SEM (cell line): ENCODE measurements around the genes TAS2R8 and MANSC1.

GRCh38 chr12:10708713-10709301 lies 14.3 kb downstream of the YBX3 start:
- PRO-cap = bidirectional peak, plus-strand start at chr12:10709087, minus-strand start at chr12:10708981

DNA sequence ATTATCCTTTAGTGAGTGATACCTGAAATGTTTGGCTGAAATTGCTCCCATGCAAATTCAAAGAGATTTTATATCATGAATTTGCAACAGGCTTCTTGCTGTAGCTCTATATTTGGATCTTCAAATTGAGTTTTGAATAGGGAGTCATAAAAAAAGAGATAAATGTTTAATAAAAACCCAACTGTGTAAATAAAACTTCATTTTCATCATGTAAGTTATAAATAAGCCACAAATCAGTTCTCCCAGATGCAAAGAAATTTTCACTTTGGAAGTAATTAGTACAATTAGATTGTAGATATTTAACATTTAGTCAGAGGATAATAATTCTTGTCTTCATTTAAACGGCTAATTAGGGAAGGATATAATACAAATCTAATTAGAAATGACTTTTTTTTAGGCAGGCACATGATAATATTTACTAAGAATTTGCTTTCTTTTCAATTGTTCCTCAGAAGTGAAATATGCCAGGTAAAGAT lies at the start of gene TAS2R8:
TAS2R8 (minus strand) TSS at position 56 of the 476 bp plus-strand sequence.
- PRO-cap = no peak

DNA sequence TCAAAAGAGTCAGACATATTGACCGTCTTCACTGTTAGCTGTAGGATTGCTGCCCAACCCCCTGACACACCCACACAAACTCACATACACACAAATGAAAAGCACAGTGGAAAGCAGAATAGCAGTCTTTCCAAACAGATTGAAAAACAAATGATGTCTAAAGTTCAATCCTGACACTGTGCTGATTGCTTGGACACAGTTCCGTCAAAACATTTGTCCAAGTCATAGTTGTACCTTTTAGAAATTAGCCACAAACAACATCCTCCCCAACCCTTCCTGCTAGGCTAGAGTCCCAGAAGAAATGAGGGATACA lies 277 bp upstream of the PRH2 start:
- PRO-cap = no peak

- PRO-cap = unidirectional peak, plus-strand start at chr12:11648756; bidirectional peak, plus-strand start at chr12:11648840, minus-strand start at chr12:11648806; bidirectional peak, plus-strand start at chr12:11649141, minus-strand start at chr12:11649254
Observed at GRCh38 chr12:11648536-11649488, 662 bp upstream of the ETV6 start.

GRCh38 chr12:11658473-11658748 lies 8.9 kb downstream of the ETV6 start:
- PRO-cap = no peak

GRCh38 chr12:11730776-11731182 lies 81.3 kb downstream of the ETV6 start:
- PRO-cap = no peak

- PRO-cap = no peak
Observed at GRCh38 chr12:11731977-11732466, 82.5 kb downstream of the ETV6 start.

- PRO-cap = no peak
Observed at GRCh38 chr12:11737534-11738012, 88.1 kb downstream of the ETV6 start.

- PRO-cap = no peak
Observed at GRCh38 chr12:11798706-11799296, 149.3 kb downstream of the ETV6 start.

DNA sequence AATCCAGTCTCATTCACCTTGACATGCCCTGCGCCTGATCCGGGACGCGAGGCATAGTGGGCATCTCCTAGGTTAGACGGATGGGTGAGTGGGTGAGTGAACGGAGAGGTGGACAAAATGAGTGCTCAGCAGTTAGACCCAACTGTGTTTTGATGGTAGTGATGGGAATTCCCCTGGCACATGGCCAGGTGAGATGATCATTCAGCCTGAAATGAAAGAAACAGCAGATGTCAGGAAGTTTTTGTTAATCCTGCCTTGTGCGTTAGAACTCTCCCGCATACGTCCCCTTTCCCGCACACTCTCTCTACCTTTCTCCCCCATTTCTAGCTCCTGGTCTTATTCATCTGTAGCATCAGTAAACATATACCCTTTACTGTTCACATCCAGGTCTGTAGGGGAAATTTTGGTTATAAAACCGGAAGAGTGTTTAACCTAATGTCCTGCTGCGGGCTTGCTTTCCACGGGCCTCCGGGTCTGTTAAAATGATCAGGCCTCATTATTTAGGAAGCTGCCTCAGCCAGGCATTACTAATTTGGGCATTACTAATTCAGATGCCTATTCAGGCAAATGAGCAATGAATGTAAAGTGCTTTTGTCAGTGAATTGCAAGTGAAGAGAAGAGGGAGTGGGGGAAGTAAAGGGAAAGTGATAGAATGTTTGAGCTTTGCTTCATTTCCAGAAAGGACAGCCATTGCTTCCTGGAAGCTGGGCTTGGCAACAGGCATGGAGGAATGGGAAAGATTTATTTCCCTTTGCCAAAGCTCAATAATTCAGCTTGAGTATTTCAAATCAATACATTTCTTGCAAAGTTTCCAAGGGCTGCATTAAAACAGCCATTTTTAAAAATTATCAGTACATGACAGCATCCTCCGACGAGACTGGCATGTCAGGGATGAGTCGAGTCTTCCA lies 172.9 kb downstream of the ETV6 start:
- PRO-cap = no peak

- PRO-cap = no peak
Observed at GRCh38 chr12:11884379-11884995, 186.3 kb upstream of the BCL2L14 start.

GRCh38 chr12:11884997-11886349 lies 185.3 kb upstream of the BCL2L14 start:
- PRO-cap = no peak

- PRO-cap = no peak
Observed at GRCh38 chr12:11894387-11895559, 176.0 kb upstream of the BCL2L14 start.

DNA sequence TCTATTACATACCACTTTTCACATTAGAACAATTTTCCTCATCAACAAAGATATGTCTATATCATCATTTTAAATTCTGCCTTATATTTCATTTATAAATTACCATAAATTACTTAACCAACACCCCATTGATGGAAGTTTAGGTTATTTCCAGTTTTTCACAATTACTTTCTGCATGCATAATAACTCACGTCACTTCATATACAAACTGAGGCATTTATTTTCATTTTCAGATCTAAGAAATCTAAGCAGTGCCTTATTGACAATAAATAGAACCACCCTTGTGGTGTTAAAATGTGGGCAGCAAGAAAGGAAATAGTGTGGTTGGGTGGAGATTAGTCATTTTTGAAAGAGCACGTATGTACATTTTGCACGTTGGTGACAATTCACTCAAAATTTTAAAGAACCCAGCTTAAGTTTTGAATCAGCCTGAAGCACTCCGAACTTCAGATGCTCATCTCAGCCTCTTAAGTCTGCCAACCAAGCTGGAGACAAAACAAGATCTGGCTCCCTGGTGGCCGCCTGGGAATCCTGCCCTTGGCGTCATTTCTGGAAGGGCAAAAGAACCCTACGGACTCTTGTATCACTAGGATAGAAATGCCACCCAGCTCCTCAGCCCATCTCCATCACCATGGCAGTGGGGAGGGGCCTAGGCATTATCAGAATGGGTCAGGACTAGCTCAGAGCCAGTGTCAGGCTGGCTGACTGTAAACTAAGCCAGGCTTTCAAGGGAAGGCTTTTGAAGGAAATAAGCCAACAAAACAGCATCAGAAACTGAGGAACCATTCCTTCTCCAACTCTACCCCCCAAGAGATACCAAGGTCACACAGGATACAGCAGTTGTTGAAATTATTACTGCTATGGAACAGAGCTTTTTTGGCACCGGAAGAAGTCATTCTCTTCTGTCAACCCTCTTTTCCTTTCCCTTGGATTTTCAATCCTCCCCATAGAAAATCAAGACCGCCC lies 89.4 kb upstream of the BCL2L14 start:
- PRO-cap = no peak

DNA sequence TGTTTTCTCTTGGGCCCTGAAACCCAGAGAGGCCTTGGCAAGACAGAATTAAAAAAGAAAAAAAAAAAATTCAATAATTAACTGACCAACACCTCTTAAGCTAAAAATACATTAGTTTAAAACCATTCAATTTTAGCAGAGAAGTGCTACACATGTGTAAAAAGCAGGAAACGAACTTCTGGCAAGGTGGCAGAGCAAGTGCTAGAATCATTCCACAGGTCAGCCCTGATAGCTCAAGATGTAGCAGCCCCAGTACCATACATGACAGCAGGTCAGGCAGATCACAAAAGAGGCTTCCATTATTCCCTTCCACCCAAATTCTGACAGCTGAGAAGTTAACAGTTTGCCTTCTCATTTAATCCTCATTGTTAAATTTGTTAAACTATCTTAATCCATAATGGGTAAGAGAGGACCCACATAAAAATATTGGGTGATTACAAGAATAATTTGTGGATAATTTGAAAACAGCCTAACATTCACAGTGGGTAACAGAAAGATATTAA lies 48.6 kb downstream of the BCL2L14 start:
- PRO-cap = no peak

GRCh38 chr12:12201187-12202093 lies 65.4 kb downstream of the LRP6 start:
- PRO-cap = no peak

DNA sequence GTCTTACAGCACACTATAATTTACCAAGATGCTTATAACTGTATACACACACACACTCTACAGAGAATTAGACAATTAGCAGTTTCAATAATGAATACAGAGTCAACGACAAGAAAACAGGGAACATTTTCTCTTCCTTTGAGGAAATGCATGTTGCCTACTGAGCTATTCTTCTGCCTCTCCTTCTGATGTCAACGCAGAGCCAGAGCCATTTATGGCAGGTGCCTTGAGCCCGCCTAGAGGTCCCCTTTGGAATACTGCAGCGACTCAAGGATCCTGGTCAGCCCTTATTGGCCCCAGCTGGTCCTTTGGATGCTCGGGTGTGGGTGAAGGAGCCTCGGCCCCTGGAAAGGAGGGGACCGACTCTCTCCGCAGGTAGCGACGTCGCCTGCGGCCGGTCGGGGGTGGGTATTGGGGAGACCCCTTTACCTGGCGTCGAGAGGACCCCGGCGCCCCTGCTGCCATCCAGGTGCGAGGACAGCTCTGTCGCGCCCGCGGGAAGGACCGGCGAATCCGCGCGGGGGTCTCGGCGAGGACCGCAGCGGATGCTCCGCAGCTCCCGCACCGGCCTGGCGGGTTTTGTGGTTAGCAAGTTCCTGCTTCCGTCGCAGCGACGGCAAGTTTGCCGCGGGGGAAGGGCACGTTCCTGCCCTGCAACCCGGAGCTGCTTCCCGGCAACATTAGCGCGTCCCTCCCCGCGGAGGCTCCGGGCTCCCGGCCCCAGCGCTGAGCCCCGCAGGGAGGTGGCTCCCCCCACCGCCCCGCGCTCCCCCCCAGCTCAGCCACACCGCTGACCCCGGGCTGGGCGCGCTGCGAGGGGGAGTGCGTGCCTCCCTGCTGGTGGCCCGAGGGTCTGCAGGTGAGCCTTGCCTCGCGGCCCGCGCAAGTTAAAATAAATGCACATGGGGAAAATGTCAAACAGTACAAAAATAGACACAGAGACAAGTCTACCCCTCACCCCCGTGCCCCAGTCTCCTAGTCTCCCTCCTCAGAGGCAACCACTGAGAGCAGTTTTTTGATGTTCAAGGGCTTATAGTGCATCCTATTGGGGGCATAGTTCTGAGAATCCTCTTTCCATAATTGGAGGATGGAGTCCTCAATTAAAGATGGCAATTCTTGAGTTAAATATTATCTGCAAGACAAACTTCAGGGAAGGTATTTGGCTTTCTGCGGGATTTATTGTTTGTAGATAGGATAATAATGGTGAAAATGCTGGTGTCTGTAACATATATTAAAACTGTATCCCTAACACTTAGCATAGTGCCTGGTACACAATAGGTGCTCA lies at the start of gene MANSC1:
MANSC1 (minus strand) TSS at position 594 of the 1,285 bp plus-strand sequence.
- PRO-cap = no peak

- PRO-cap = no peak
Observed at GRCh38 chr12:12404364-12404765, 47.5 kb downstream of the BORCS5 start.

GRCh38 chr12:12441604-12442617 lies 85.0 kb downstream of the BORCS5 start:
- PRO-cap = no peak

- PRO-cap = no peak
Observed at GRCh38 chr12:12487755-12488031, 75.0 kb downstream of the DUSP16 start.